ENCODE results near the genes MLLT3, IFNA5, ELAVL2 and EQTN.

DNA sequence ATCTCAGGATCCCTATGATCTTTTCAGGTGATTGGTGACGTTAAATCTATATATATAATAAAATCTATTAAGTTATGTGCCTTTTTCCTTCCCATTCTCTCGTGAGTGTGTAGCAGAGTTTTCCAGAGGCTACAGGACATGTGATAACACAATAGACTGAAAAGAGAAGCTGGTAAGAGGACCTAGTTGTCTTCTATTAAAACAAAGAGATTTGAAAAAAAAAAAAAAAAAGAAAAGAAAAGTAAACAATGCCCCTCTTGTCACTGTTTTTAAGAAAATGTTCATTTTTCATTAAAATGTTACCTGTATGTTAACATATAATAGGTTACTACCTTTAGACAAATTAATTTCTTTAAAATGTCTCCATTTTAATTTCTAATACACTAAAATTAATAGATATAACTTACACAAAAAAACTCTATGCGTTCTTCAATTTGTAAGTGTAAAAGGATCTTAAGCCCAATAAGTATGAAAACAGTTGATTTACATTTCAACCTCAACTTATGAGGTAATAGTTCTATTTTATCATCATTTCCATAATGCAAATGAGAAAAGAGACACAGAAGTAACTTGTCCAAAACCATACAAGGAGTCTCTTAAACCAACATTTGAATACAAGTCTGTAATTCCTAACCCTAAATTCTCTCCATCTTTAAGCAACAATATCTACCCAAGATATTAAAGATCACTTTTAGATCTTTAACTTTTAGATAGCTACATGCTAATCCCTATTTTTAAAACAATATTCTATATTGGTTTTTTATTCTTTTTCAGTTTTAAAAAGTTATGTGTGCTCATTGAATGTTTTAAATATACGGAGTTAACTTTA lies 6.4 kb downstream of the MLLT3 start:
- PRO-cap = no peak

DNA sequence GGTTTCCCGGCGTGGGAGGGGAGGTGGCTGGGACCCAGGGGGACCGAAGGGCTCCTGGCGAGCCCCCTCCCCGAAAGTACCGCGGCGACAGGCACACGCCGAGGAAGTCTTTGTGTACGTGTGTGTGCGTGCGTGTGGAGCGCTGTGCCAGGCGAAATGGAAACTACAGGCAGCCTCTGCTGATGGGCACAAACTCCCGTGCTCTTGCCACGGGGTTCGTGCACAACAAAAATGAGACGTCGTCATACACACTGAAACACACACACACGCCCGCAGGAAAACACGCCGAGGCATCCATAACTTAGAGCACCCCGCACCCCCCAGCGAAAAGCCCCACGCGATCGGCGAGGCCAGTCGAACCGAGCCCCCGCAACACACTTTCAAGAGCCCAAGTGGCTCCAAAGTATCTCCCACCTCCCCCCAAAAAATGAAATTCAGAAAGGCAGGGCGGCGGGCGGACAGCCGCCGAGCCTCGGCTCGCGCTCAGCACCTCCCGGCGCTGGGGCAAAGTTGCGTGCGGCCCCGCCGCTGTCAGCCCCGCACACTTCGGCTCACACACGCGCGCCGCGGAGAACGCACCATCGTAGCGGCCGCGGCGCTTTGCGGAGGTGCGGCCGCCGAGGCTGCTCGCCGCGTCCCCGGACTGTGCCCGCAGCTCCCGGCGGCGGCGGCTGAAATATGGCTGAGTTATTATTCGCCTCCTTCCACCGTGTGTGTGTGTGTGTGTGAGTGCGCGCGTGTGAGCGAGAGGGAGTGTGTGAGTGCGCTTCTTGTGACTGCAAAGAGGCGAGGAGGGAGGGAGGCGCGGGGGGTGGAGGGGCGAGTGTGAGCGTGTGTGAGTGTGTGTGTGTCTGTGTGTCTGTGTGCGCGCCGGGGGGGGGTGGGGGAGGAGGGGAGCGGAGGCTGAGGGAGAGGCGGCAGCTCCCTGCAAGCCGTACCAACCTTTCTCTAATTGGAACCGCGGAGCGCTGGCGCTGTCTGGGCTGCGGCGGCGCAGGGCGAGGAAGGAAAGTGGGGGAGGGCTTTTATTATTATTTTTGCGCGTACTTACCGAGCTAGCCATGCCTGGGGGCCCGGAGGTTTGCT lies 762 bp downstream of the MLLT3 start:
- PRO-cap = bidirectional peak, plus-strand start at position 937 of the sequence, minus-strand start at position 648 of the sequence

- PRO-cap = bidirectional peak, plus-strand start at chr9:20622694, minus-strand start at chr9:20622454
These were observed at the start of gene MLLT3 for GRCh38 chr9:20622280-20623040. TSS of gene MLLT3 (minus strand) at chr9:20622499.

- PRO-cap = no peak
These were observed 55.8 kb downstream of the FOCAD start for GRCh38 chr9:20739715-20740479.

GRCh38 chr9:21305056-21305676 lies at the start of gene IFNA5:
TSS of gene IFNA5 (minus strand) at chr9:21305313.
- PRO-cap = no peak

DNA sequence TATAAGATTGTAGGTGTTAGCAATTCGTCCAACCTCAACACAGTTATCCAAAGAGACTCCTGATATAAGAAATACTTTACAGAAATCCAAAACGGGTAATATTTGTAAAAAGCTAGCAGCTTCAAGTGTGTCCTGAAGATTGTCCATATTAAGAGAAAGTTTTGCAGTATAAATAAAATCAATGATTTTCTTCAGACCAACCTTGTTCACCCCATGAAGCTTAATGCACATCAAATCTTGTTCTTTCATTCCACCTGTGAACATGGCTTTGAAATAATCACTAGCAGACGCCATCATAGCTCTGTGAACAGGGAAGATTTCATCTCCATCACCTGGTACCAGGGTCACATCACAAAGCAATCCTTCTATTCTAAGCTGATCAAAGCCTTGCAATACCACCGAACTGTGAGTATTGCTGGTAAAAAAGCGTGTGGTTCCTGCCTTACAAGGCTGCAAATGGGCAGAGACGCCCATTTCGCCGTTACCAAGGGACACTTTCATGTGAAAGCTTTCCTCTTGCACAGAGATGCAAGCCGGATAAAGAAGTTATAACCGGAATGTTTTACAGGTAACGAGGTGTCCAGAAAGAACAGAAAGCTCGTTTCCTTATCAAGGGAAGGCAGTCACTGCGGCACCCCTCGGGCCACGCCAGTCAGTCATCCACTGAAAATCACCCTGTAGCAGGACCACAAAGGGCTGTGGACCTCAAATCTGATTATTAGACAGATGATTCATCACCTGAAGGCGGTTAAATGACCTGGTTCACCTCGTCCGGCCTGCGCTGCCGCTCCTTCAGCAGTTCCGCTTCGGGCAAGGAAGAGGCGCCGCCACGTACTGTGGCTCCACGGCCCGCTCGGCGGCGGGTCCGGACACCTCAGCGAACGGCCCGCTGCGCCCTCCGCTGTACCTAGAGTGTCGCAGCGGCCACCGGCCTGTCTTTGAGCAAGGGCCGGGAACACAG lies 565 bp downstream of the KLHL9 start:
- PRO-cap = no peak

DNA sequence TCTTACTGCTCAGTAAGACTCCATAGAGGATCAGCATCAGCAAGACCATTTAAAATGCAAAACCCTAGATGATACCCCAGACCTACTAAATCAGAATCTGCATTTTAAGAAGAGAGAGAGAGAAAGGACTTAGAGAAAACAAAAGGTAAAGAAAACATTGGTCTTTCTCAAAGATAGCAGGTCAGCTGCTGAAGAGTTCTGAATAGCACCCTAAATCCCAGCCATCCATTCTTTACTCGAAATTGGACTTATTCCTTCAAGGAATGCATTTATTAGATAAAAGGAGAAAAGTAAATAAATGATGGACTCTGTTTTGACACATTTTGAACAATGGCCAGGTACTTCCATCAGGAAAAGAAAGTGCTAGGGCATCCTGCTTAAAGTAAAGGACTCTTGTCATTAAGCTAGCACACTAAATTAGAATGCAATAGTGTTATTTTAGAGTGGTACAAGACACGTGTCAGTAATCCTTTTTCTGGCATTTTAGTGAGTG lies 82.4 kb upstream of the IFNE start:
- PRO-cap = no peak

DNA sequence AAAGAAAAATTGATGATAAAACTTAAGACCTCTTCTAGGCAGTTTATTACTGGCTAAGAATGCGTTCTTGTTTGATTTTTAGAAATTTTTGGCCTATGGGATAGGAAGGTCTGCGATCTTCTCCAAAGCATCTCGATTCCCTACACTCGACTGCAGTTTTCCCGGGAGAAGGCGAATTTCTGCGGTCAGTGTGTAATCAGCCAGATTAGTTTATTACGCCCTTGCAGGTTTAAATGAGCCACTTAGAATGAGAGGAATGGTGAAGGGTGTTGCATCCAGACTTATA lies 1.2 kb downstream of the MTAP start:
- PRO-cap = unidirectional peak, minus-strand start at position 153 of the sequence

GRCh38 chr9:21836402-21836651 lies 33.9 kb downstream of the MTAP start:
- PRO-cap = no peak

DNA sequence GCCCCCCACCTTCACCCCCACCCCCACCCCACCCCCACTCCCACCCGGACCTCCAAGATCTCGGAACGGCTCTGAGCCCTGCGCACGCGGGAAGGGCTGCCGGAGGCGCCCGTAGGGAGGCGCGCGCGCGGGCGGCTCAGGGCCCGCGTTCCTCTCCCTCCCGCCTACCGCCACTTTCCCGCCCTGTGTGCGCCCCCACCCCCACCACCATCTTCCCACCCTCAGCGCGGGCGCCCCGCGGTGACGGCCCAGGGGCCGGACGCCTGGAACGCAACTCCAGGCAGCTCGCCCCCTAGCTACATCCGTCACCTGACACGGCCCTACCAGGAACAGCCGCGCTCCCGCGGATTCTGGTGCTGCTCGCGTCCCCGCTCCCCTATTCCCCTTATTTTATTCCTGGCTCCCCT lies 14.6 kb downstream of the CDKN2B start:
- PRO-cap = no peak

GRCh38 chr9:22005050-22006206 lies 3.7 kb downstream of the CDKN2B start:
- PRO-cap = no peak

- PRO-cap = no peak
These were observed 32.1 kb upstream of the CDKN2B start for GRCh38 chr9:22041129-22041735.

- PRO-cap = no peak
These were observed 103.7 kb upstream of the CDKN2B start for GRCh38 chr9:22112799-22113222.

- PRO-cap = bidirectional peak, plus-strand start at chr9:23826545, minus-strand start at chr9:23826215
These were observed at the start of gene ELAVL2 for GRCh38 chr9:23826114-23826607. TSS of gene ELAVL2 (minus strand) at chr9:23826240.

DNA sequence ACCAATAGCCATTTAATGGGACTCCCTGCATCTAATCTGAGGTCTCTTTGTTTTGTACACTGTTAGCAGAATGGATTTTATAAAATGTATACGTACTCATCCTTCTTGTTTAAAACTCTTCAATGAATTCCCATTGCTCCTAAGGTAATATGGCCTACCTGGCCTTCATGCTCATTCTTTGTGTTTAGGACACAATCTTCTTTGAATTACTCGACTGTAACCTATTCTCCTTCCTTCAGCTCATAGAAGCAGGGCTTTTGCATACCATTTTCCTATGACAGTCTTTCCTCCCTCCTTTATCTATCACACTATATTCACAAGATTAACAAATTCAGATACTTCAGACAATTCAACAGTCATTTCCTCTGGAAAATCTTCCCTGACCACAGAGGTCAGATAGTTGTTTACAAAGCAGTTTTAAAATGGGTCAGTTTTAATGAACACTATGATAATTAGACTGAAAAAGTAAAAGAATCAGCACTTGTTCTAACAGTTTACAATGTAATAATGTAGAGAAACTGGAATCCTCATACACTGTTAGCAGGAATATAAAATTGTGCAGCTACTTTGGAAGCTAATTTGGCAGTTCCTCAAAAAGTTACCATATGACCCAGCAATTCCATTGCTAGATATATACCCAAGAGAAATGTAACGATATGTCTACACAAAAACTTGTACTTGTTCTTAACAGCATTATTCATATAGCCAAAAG lies 4.3 kb downstream of the CAAP1 start:
- PRO-cap = no peak

DNA sequence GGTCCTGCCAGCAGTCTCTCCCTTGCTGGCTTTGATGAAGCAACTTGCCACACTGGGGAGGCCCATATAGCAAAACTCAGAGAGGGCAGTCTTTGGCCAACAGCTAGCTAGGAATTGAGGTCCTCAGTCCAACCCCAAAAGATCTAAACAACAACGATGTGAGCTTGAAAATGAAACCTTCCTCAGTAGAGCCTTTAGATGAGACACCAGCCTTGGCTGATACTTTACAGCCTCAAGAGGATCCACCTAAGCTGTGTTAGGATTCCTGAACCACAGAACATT lies 8.6 kb upstream of the CAAP1 start:
- PRO-cap = no peak

GRCh38 chr9:27297026-27297460 lies at the start of gene EQTN:
TSS of gene EQTN (minus strand) at chr9:27297150.
- PRO-cap = no peak

GRCh38 chr9:27703145-27703494 lies 129.8 kb upstream of the C9orf72 start:
- PRO-cap = no peak

GRCh38 chr9:29214177-29214659 lies 817 bp upstream of the LINGO2 start:
- PRO-cap = no peak

DNA sequence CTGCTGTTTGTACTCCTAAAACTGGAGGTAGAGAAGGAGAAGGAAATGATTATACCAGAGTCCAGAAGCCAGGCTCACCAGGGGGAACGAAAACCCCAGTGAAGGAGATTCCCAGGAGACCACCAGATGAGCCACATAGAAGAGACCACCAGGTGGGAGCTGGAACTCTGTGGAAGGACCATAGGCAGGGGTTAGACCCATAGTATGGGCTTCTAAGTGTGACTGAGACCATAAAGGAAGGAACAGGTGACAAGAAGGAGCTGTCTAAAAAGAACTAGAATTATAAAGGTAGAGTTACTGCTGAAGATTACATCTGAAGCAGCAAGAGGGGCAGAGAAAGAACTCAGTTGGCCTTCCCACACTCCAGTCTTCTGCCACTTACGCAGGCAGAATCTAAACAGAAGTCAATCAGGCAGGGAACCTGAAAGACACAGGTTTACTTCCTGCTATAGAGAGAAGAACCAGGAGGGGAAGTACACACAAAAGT lies 627.9 kb upstream of the ACO1 start:
- PRO-cap = no peak

Data from LUHMES (cell line).